HGPS cell (cell line): Measurements from ENCODE around the genes HYPK, MFAP1, SPATA5L1, SLC30A4 and SQOR.

GRCh38 chr15:43792420-43792968, 374 bp downstream of the SERF2 start:
- RRBS, result 2% methylated on average over 16 of the region's 38 CpGs

GRCh38 chr15:43793724-43794093, 1.6 kb downstream of the SERF2 start:
- RRBS, result no CpG with 5 or more reads among the region's 10 CpGs

GRCh38 chr15:43800184-43800781, at the start of gene HYPK:
TSS of gene HYPK (plus strand) at chr15:43800599.
- RRBS, result 1% methylated on average over 8 of the region's 30 CpGs

- RRBS, result no CpG with 5 or more reads among the region's 42 CpGs
These were observed at the start of gene MFAP1 for GRCh38 chr15:43824020-43825052. TSS of gene MFAP1 (minus strand) at chr15:43824690.

GRCh38 chr15:44535036-44535622, 1.8 kb upstream of the EIF3J start:
- RRBS, result no CpG with 5 or more reads among the region's 16 CpGs

- RRBS, result no CpG with 5 or more reads among the region's 2 CpGs
These were observed 2.0 kb downstream of the DUOX1 start for GRCh38 chr15:45131741-45132160.

GRCh38 chr15:45314435-45314943, 62.5 kb downstream of the SLC28A2 start:
- RRBS, result no CpG with 5 or more reads among the region's 13 CpGs

DNA sequence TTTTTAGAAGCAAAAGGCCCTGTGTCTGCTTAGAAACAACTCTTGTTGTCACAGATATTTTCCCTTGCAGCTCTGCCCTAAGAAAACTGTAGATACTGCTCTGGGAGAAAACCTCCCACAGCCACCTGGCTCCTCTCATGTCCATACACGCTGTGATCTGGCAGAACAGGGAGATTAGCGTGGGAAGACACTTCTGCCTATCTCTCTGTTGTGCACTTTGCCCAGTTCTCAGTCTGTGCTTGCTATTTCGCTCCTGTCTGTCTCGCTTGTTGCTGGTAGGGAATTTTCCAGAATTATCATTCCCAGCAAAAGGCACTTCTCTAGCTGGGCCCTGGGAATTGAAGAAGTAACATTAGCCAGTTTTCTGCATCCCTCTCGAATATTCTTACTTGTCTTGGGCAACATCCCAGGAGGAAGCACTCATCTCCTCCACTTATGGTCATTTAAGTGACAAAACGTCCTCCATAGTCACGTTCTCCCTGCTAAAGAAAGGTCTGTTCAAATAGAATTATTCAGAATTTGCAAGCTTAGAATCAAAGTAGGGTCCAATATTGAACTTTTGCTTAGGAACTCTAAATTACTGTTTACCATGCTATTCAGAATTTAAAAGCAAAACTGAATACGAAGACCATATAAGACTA, 8.2 kb upstream of the GATM start:
- RRBS, result no CpG with 5 or more reads among the region's 8 CpGs

DNA sequence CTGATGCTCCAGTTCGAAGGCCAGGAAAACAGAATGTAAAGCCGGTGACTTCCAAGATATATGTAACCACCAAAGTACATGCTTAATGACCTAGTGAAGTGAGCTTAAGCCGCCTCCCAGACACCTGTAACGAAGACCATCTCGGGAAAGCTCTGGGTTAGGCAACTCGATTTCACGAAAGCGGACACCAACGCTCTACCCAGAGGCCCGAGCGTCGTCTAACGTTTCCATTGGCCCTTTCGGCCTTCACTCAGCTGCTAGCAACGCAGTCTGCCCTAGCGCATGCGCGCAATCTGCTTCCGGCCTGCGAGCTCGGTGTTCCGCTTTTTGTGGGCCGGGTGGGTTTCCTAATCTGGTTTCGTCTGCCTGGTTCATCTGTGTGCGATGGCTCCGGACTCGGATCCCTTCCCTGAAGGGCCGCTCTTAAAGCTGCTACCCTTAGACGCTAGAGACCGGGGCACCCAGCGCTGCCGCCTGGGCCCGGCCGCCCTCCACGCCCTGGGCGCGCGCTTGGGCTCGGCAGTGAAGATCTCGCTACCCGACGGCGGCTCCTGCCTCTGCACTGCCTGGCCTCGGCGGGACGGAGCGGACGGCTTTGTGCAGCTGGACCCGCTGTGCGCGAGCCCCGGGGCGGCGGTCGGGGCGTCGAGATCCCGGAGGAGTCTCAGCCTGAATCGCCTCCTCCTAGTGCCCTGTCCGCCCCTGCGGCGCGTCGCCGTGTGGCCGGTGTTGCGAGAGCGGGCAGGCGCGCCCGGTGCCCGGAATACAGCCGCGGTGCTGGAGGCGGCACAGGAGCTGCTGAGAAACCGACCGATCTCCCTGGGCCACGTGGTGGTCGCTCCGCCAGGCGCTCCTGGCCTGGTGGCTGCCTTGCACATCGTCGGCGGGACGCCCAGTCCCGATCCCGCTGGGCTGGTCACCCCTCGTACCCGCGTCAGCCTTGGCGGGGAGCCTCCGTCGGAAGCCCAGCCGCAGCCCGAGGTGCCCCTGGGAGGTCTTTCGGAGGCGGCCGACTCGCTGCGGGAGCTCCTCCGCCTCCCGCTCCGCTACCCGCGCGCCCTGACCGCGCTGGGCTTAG, at the start of gene SPATA5L1:
Gene SPATA5L1 (plus strand): TSS at position 291 of the 1,078 bp plus-strand sequence.
- RRBS, result under 1% methylated on average over 21 of the region's 108 CpGs

DNA sequence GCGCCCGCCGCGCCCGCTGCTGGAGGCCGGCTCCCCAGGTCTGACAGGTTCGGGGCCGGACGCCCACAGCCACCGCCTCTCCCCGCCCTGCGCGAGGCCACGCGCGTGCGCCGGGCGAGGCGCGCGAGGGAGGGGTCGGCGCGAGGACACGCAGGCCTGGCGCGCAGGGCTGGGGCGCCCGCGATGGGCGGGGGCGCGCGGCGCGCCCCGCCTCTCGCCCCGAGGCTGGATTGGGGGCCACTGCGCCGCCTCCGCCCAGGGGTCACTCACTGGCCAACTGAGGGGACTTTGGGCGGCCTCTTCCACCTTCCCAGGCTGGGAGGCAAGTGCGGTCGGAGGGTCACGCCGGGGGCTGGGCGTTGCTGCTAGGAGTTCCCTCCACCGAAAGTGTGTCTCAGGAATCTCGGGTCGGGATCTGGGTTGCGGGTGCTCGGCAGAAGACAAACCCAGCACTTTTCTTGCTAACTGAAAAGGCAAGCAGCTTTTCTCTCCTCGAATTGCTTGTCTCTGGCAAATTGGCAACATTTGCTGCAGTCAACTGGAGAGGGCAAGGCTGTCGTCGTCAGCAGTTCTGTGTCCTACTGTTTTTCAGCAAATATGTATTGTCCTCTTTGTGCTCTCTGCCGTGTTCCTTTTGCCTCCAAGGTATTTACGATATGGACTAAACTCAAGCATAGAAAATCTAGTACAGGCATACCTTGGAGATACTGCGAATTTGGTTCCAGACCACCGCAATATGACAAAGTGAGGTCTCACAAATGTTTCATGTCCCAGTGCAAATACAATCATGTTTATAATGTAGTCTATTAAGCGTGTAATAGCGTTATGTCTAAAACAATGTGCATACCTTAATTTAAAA, at the start of gene SLC30A4:
Gene SLC30A4 (minus strand): TSS at position 42 of the 859 bp plus-strand sequence.
- RRBS, result 2% methylated on average over 11 of the region's 63 CpGs

DNA sequence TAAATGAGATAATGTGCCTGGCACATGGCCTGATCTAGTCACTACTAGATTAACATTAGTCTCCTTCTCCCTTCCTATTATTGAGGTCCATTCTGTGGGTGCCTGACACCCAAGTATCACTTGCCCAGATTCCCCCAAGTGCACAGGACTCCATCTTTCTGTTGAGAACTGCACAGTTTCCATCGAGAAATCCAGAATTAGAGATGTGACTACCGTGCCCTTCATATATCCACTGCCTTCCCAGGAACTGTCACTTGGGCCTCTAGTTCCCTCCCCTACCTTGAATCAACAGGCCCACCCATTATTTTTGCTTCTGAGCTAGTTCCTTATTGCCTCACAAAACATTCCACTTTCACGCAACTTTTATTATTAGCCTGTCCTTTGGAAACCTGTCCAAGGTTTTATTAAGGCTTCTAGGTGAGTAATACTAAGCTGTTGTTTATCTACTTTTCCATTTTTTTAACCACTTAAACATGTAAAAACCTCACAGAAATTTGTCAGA, 17.1 kb upstream of the SLC30A4 start:
- RRBS, result no CpG with 5 or more reads among the region's 3 CpGs

- RRBS, result no CpG with 5 or more reads among the region's 2 CpGs
These were observed 3.3 kb upstream of the BLOC1S6 start for GRCh38 chr15:45583922-45584178.

DNA sequence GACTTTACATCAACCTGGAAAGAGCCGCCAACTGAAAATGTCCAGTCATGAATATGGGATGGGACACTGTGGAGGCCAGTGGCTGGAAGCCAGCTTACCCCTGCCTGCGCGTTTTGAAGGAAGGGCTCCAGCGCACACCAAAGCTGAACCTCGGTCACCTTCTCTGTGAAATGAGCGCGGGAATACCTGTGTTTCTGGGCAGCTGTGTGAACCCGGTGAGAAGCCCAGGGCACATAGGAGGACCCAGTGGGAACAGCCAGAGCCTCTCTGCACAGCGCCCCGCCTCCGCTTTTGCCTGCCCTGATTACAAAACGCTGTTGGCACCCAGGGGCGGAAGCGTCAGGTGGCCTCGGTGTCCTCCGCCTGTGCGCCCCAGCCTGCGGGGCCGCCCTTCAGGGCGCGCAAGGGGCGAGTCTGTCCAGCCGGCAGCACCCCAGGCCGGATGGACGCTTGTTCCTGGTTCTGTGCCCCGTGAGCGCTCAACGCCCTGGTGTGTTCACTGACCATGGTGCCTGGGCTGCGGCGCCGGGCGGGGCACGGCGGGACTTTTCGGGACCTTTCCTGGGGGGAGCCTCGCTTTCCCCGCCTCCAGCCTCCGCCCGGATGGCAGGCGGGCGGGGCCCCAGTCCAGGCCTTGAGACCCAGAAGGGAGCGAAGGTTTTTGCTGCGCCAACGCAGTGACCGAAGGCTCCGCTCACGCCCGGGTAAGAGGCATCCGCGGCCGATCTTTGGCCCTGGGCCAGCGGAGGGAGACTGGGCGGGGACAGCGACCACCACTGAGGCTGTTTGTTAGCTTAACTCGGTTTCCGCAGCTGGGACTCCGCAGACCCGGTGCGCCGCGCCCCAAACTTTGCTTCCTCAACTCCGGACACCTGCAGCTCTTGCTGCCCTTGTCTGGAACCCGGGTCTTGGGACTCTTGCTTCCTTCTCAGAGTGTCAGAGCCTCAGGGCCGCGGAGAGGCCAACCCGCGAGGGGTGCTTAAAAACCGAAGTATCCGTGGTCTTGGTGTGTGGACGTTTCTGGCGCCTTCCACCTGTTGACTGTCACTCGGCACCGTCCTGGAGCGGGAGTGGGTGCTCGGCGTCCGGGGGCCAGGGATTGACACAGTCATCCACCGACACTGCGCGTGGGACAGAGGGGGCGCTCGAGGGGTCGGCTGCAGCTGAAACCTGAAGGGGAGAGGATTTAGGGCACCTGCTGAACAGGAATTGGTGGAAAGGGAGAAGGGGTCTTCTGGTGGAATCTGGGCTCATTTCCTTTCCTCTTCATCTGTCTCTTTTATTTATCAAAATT, at the start of gene SQOR:
Gene SQOR (plus strand): TSS at position 625 of the 1,294 bp plus-strand sequence.
- RRBS, result 1% methylated on average over 26 of the region's 83 CpGs

DNA sequence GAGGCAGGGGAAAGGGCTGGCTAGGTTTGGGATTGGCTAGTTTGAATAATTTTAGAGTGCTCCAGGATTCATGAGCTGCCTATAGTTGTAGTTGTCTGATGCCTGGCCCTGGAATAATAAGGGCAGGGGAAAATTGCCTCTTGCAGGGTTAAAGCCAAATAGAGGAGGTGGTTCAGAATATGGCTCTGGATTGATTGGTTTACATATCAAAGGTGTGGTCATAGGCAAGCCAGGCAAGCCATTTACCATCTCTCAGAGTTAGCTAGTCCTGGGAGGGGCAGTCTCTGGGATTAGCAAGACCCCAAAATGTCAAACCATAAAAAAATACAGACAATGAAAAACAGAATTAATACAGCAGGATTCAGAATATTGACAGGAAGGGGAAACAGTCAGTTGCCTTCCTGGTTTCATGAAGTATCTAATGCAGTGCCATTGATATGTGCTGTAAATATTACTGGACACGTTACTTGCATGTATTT, 9.9 kb downstream of the SQOR start:
- RRBS, result no CpG with 5 or more reads among the region's 1 CpG

- RRBS, result no CpG with 5 or more reads among the region's 5 CpGs
These were observed 25.6 kb downstream of the SQOR start for GRCh38 chr15:45660330-45660915.

- RRBS, result no CpG with 5 or more reads among the region's 5 CpGs
These were observed 43.8 kb upstream of the SEMA6D start for GRCh38 chr15:47673499-47673991.

DNA sequence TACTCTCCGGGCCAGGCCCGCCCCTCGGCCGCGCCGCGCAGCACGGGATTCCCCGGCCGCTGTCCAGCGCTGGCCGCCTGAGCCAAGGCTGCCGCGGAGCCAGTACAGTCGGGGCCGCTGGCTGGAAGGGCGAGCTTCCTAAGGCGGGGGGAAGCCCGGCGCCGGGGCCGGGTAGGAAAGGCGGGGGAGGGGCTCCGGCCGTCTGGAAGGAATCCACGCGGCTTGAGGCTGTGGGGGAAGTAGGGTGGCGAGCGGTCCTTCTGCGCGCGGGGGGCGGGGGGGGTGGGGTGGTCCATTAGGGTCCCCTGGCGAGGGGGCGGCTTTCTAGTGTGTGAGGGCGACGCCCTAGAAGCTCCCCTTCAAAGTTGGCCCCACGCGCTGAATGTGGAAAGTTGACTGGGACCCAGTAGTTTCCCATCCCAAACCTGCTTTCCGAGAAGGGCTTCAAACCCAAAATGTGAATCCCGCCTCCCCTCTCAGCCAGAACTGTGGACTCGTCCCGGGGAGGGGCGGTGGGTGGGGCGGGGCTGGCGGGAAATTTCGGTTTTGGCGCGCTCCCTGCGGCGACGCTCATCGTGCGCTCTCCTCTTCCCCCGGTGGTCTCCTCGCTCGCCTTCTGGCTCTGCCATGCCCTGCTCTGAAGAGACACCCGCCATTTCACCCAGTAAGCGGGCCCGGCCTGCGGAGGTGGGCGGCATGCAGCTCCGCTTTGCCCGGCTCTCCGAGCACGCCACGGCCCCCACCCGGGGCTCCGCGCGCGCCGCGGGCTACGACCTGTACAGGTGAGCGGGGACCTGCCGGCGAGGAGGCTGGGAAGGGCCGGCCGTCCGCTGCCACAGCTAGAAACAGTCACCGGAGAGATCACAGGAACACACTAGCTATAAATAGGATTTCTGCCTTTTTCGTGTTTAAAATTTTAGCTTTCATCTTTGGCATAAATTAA, 667 bp downstream of the DUT start:
- RRBS, result 2% methylated on average over 41 of the region's 83 CpGs

DNA sequence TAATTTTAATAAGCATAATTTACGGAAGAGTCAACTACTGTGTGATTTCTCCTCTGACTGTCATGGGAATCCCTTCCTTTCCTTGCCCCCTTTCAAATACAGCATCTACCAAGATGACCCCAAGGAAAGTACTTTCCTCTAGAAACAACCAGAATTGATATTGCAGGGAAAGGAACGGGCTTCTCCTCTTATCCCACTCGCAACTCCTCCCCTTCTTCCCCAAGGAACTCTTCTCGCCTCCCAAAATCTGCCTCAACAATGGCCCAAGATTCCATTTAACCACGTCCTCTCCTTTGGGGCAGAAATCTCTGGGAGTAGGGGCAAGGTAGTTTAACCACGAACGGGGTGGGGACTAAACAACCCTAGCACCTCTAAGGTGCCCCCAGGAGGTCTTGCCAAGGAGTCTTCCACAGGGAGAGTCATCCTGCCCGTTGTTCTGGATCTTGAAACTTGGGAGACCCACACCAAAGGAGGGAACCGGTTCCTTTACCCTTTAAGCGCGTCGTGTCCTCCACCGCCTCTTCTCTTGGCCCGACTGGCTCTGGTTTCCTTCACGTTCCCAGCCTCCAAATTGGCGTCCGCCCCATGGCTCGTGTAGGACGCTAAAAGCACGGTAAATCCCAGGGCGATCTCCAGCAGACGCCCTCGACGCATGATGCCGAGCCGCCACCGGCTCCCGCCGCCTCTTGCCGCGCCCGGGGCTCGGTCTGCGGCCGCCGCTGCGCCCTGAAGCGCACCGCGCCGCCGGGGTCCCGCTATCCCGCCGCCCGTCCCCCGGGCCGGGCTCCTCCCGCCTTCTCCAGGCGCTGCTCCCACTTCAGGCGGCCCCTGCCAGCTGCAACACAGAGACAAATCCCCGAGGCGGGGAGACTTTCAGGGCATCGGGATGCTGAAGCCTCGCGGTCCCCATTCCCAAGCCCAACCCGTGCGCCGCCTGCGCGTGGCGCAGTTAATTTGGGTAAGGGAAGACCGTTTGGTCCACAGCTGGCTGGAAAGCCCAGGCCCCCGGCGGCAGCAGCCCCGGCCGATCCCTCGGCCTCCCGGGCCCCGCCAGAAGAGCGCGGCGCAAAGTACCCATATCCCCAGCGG, 1.0 kb downstream of the FBN1 start:
- RRBS, result 2% methylated on average over 17 of the region's 74 CpGs

GRCh38 chr15:48794537-48795285, 16.2 kb downstream of the CEP152 start:
- RRBS, result no CpG with 5 or more reads among the region's 3 CpGs

GRCh38 chr15:48987010-48987675, 23.4 kb upstream of the SHC4 start:
- RRBS, result no CpG with 5 or more reads among the region's 3 CpGs